Thoracic aorta endothelial cell (primary cell): ENCODE data around the genes KCP and IRF5.

DNA sequence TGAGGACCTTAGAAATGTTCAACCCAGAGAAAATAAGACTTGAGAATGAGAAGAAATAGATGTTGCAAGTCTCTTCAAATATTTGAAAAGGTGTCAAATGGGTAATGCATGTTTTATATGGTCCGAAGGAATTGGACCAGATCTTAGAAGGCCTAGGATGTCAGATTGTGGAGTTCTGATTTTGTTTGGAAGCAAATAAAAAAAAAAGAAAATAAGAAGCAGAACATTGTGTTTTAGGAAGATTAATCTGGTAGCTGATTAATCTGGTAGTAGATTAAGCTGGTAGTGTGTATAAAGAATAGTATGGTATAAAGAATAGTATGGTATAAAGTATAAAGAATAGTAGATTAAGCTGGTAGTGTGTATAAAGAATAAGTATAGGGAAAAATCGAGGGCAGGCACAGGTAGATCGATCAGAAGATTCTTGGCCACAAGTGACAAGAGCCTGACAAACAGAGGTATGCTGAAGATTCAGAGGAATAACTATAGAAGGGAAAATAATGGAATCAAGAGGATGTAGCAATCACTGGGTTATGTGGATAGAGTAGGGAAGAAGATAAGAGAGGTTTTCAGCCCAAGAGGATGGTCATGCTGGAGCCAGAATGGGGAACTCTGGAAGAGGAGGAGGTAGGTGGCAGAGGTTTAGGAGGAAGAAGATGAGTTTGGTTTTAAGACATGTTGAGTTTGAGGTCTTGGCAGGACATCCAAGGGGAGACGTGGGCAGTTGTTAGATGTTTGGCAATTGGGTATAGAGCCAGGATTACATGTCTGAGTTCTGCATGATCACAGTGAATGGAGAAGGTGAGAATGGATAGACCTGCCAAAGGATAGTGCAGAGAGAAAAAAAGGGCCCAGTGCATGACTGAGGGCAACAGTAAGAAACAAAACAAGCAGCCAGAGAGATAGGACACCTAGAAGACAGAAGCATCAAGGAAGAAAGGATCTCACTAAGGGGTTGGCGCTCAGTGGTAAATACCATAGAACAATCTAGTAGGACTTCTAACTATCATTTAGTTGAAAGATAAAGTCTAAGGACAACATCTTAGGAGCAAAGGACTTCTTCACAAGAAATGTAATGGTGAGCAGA is 53.6 kb downstream of the LRRC4 start:
- CAGE, long polyA plus RNA, result no peak

GRCh38 chr7:128003602-128004206 is 27.5 kb downstream of the LRRC4 start:
- CAGE, long polyA plus RNA, result no peak

GRCh38 chr7:128031788-128031992 is 453 bp upstream of the LRRC4 start:
- CAGE, long polyA plus RNA, result no peak

- CAGE, long polyA plus RNA, result no peak
Measured at GRCh38 chr7:128088258-128088531, 57.0 kb upstream of the LRRC4 start.

DNA sequence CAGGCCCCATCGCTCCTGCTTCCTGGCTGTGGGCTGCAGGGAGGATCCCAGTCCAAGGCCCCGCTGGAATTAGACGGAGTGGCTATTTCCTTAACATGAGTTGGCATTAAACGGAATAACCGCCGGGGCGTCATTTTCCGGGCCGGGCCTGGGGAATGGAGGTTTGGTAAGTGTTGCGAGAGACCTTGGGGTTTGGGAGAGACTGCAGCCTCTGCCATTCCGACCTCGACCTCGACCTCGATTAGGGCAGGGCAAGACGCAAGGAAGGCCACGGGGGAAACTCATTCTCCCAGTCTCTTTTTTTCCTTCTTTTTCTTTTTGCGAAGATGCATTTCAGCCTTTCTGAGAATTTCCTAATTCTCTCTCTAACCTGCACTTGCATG is 55.6 kb downstream of the METTL2B start:
- CAGE, long polyA plus RNA, result no peak

DNA sequence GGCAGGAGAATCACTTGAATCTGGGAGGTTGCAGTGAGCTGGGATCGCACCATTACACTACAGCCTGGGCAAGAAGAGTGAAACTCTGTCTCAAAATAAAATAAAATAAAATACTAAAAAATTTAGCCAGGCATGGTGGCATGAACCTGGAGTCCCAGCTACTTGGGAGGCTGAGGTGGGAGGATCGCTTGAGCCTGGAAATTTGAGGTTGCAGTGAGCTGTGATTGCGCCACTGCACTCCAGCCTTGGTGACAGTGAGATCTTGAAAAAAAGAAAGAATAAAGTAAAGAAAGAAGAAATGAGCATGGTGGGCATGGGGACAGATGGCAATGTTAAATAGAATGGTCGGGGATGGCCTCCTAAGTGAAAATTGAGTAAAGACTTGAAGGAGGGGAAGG is 26.4 kb upstream of the GARIN1A start:
- CAGE, long polyA plus RNA, result no peak

DNA sequence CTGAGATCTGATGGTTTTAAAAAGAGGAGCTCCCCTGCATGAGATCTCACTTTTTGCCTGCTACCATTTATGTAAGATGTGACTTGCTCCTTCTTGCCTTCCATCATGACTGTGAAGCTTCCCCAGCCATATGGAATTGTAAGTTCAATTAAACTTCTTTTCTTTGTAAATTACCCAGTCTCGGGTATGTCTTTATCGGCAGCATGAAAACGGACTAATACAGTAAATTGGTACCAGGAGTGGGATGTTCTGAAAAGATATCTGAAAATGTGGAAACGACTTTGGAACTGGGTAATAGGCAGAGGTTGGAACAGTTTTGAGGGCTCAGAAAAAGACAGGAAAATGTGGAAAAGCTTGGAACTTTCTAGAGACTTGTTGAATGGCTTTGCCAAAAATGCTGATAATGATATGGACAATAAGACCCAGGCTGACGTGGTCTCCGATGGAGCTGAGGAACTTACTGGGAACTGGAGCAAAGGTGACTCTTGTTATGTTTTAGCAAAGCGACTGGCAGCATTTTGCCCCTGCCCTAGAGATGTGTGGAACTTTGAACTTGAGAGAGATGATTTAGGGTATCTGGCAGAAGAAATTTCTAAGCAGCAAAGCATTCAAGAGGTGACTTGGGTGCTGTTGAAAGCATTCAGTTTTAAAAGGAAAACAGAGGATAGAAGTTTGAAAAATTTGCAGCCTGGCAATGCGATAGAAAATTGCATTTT is 10.5 kb upstream of the GARIN1A start:
- CAGE, long polyA plus RNA, result no peak

GRCh38 chr7:128741771-128742600 is 2.8 kb downstream of the CALU start:
- CAGE, long polyA plus RNA, result no peak

DNA sequence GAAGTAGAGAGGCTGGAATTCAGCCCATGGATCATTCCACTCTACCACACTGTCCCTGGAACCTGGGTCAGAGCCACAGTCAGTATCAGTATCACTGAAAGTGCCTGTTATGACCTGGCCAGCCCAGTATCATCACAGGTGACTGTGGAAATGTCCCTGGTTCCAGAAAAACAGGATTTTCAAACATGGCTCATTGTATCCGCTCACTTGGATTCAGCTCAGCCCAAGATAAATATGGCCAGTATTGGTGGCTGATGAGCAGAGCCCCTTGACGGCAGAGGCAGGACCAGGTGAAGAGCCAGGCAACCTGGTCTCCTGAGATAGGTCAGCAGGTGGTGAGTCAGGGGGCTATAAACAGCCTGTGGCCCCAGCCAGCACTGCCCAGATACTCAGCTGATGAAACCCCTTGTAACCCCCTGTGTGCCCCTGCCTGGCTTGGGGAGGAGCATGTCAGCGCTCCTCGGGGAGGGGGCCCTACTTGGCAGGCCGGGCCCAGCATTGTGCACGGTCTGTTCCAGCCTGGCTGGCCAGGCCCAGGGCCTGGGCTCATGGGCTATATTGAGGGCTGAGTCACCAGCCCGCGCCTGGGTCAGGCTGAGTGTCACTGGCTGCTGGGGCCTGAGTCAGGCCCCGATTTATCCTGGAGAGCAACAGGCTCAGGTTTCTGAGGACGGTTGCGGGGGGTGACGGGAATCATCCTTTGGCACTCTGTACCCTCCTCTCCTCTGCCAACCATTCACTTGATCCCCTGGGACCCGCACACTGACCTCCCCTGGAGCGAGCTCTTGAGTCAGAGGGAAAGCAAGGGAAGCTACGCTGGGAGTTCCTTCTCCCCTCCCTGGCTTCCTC is 2.9 kb upstream of the FLNC start:
- CAGE, long polyA plus RNA, result no peak

GRCh38 chr7:128832237-128833001 is 2.2 kb downstream of the FLNC start:
- CAGE, long polyA plus RNA, result no peak

DNA sequence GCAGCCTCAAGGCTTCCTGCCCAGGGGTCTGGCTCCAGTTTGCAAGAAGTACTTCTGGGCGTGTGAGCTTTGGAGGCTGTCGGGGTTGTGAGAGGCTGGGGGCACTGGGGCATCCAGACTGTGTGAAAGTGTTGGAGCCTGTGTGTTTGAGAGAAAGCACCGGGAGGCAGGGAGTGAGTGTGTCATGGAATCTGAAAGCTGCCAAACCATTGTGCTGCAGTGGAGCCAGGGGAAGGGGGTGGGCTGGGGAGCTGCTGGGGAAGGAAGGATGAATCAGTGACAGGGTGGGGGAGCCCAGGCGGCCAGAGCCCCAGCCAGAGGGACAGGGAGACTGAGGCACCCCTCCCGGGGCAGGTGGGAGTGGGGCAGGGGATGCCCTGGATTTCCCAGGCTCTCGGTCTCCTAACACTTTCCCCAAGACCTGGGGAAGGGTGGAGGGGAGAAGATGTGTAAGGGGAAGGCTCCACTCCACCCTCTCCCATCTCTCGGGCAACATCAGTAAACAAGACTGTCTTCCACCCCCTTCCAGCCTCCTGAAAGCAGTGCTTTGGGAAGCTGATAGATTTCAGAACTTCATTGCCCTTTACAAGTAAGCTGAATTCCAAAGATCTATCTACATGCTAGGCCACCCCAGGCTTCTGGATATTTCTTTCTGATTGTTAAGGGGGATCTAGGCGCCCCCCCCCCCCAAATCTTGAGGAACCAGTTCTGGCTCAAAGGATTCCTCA is 3.6 kb downstream of the FLNC start:
- CAGE, long polyA plus RNA, result no peak

GRCh38 chr7:128843055-128843581 is 12.9 kb downstream of the FLNC start:
- CAGE, long polyA plus RNA, result no peak

GRCh38 chr7:128869854-128870504 is 3.8 kb downstream of the ATP6V1FNB start:
- CAGE, long polyA plus RNA, result no peak

DNA sequence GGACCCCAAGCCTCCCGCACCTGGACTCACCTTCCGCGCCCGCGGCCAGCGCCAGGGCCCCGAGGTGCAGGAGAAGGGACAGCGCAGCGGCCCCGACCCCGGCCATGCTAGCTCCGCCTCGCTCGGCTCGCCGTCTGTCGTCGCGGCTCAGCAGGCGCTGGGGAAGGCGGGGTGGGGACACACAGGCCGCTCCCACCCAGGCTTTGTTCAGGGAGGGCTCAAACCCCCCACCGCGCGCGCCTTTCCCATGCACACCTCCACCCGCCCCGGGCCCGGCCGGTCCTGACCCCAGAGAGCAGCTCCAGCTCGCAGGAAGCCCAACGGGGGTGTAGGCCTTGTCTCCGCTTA is at the start of gene KCP:
Gene KCP, minus strand, starts transcription at position 139 of the 348 bp plus-strand sequence.
- CAGE, long polyA plus RNA, result no peak

DNA sequence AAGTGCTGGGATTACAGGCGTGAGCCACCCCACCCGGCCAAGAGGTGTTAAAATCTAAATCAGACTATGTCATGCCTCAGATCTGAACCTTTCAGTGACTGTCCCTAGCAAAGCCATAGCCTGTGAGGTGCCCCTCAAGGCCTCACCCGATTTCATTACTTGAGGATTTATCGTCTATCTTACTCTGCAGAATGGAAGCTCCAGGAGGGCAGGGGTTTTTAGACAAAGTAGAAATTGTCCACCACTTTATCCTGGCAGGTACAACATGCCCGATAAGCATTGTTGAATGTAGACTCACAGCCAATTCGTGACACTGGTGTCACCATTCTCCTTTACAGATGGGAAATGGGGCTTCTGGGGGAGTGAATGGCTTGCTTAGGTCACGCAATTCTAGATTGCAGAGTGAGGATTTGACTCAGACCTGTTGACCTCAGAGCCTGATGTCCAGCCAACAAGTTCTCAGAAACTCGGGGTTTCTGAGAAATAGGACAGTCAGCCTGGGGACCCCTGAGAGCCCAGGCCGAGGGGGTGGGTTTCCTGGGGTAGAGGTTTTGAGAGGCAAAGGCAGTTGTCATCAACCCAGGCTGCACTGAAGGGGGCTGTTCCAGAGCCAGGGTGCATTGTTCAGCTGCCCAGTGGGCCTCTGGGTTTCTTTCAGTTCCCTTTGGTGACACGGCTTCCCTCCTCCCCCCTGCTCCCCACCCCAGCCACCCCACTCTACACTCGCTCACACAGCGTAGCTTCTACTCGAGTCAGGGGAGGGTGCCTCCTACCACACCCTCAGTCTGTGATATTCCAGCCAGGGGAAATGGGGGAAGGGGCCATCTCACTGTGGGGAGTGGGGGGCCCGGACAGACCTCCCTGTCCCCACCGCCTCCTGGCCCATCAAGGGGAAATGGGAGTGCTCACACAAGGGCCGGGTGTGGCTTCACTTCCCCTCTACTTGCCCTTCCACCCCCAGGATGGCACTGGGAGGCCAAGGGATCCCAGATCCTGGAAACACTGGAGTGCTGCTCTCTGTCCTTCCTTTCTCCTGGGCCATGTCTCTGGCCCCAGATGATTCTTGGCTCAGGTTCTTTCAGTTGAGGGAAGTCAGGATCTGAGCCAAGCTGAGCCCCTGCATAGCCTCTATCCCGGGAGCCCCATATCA is 3.0 kb upstream of the IRF5 start:
- CAGE, long polyA plus RNA, result no peak

DNA sequence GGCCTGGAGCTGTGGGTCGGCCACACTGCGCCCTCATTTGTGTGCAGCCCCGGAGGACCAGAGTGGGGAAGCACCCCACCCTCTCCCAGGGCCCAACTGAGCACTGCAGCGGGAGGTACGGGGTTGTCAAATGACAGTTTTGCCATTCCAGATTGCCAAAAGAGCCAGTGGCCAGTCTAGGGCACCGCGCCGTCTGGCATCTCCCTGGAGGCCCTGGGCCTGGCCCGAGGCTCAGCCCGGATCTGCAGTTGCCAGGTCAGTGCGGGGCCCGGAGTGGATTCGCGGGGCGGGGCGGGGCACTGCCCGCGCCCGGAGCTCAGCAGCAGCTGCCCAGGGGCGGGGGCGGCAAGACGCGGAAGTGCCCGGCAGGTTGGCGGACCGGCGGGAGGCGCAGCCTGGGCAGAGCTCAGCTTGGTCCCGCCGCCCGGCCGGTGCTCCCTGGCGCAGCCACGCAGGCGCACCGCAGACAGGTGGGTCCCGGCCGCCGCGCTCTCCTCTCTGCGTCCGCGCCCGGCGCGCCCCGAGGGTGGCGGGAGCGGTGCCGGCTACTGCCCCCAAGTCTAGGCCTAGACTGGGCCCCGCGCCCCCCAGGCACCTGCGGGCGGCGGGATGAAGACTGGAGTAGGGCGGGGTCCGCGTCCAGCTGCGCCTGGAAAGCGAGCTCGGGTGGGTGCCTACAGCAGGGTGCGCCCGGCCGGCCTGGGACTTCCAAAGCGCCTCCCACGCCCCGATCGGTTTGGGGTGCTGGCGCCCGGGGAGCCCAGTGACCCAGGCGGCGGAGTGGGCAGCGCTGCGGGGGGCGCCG is at the start of gene IRF5:
Gene IRF5, plus strand, starts transcription at position 348 of the 805 bp plus-strand sequence.
- CAGE, long polyA plus RNA, result no peak

DNA sequence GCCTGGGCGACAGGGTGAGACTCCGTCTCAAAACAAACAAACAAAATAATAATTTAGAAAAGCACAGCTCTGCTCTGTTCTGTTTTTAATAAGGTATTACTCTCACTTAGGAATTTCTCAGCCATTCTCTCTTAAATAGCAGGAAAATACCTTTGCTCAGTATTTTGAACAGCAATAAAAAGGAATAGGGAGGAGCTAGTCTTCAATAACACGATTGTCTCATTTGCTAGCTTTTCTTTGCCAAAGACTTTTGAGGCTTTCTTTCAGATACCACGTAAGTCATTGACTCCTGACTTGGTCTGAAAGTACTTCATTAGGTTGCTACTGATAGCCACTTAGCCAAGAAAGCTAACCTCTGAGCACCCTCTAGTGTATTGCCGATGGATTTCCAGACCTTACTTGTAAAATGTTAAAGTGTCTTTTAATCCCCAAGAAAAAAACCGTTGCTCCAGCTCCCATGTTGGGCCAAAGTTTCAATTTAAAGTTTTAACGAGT is 63.5 kb upstream of the STRIP2 start:
- CAGE, long polyA plus RNA, result no peak

GRCh38 chr7:129427516-129427989 is 6.7 kb upstream of the STRIP2 start:
- CAGE, long polyA plus RNA, result no peak

DNA sequence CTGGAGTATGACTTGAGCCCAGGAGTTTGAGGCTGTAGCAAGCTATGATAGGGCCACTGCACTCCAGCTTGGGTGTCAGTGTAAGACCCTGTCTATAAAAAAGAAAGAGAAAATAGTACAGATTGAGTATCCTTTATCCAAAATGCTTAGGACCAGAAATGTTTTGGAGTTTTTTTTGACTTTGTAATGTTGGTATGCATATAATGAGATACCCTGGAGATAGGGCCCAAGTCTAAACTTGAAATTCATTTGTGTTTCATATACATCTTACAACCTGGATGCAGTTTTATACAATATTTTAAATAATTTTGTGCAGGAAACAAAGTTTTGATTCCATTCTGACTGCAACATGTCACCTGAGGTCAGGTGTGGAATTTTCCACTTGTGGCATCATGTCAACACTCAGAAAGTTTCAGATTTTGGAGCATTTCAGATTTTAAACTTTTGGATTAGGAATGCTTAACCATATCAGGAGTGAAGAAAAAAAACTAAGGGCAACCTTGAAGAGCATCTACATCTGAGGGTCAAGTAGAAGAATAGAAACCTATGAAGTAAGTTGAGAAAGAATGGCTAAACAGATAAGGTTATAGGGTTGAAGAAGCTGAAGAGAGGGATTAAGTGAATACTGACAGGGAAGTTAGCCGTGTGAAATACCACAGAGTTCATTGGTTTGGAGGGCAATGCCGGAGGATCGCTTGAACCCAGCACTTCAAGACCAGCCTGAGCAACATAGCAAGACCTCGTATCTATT is 7.3 kb downstream of the NRF1 start:
- CAGE, long polyA plus RNA, result no peak

DNA sequence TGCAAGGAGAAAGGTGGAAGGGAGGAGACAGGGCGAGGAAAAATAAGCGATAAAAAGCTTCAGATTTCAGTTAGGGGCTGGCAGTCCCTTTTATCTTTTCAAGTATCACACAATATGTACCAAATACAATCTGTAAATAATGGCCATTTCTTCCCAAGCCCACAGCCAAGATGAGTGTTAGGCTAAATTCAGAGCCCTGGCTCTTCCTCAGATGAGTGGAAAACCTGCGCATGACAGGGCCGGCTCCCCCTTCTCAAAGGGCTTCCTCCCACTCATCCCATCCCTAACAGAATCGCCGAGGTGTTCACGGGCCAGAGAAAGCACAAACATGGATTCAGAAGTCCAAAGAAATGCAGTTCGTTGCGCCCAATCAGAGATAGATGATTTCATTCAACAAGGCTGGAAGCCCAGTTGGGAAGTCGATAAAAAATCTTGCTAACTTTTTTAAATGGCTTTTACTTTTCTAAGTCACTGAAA is 121.9 kb downstream of the UBE2H start:
- CAGE, long polyA plus RNA, result no peak